Calu3 (cell line): ENCODE measurements around the genes SLC43A1, OR6Q1, OR5B17 and PATL1.

DNA sequence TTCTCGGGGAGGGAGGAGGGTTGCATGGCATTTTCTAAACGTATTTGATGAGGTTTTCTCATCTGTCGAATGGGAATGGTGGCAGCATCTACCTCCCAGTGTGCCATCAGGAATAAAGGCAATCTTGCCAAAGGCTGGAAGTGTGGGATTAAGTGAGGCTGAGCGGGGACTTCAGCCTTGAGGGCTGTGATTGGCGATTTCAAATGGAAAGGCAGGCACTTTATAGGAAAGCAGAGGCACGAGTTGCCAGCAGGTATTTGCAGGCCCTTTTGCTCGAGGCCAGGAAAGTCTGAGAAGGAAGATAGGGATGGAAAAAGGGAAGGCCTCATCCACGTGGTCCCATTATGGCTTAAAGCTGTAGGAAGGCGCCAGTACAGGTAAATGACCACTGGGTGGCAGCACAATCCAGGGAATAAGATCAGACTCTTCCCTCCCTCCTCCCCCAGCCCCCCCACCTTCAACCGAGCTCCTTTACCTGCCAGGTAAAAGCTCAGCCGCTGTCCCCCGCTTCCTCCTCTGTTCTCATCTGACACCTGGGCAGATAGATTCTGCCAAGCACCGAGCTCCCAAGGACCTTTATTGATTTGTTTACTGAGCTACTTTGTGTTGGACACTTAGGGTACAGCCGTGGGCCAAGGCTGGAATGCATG is 7.4 kb downstream of the P2RX3 start:
- PRO-cap: no peak

DNA sequence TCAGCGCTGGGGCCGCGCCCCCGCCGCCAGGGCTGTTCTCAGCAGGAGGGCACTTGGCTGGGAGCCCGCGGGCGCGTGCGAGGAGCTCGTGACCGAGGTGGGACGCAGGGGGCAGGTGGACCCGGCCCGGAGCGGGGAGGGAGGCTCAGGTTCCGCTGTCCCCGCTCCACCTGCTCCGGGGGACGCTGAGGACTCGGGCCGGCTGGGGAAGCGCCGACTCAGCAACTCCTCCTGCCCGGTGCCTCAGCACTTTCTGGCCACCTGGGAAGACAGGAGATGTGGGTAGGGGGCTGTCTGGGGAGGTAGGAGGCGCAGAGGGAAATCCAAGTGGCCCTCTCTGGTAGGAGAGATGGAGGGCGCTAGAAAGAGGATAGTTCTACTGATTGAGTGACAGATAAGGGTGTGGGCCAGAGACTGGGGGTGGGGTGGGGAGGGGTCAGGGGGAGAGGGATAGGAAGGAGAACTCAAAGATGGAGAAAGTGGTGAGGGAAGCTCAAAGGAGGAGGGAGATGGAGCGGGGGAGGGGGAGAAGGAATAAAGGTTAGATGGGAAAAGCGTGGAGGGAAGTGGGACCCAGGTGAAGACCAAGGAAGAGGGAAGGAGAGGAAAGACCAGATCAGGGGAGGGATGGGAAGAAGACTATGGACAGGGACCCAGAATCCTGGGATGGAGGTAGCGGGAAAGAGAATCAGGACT is 839 bp downstream of the RTN4RL2 start:
- PRO-cap: no peak

DNA sequence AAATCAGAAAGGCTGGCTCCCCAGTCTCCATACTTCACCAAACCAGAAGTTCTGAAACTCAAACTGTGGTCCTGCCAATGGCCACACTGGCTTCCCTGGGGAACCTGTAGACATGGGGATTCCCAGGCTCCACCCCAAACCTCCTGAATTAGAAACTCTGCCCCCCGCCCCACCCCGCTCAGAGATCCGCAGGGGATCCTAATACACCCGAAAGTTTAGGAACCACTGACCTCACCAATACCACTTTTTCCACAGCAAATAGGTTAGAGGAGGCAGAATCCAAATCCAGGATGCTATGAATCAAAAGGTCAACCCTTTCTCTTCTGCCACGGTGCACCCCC is 15.4 kb downstream of the RTN4RL2 start:
- PRO-cap: no peak

DNA sequence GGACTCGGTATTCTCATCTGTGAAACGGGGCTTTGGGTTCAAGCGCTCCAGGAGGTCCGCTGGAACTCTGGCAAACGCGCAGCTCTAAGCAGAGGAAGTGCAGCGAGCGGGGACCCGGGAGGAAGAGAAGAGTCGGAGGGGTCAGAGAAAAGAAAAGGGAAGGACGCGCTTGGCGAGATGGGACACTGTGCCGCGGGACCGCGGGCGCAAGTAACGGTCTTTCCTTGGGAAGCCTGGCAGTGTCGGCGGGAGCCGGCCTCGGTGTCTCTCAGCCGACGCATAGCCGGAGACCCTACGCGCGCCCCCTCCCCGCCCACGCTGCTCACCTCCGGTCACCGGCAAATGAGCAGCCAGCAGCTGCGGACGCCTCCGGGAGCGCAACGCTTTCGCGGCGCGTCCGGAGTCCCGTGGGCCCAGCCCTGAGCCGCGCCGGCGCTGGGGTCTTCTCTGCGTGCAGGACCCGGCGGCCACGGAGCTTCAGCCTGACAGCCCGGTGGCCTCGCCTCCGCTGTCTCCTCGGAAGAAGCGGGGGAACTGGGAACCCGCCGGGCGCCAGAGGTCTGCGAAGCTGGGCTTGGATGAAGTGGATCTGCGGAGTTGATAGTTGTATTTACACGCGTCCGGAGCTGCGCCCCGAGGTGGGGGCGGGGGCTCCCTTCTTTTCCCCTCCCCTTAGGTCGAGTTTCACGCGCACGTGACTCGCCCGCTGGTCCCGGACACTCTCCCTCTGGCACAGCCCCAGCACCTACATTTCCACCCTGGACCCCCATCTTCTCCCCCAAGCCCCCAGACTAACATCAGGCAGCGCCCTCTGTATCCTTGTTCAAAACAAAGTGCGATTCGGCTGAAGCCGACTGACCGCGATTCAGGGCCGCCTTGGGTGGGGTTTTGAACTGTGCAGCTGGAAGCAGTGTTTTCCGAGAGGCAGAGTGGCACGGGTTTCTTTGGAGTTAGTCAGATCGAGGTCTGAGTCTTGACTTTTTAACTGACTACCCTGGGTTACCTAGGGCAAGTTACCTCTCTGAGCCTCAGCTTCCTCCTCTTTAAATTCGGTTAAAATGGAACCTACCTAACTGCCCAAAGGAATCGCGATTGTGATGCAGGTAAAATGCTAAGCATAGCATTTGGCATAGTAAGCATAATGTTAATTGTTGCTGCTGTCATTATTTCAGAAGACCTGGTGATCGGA is at the start of gene SLC43A1:
SLC43A1 (minus strand) TSS at position 585 of the 1,189 bp plus-strand sequence.
- PRO-cap: bidirectional peak, plus-strand start at position 693 of the sequence, minus-strand start at position 640 of the sequence

DNA sequence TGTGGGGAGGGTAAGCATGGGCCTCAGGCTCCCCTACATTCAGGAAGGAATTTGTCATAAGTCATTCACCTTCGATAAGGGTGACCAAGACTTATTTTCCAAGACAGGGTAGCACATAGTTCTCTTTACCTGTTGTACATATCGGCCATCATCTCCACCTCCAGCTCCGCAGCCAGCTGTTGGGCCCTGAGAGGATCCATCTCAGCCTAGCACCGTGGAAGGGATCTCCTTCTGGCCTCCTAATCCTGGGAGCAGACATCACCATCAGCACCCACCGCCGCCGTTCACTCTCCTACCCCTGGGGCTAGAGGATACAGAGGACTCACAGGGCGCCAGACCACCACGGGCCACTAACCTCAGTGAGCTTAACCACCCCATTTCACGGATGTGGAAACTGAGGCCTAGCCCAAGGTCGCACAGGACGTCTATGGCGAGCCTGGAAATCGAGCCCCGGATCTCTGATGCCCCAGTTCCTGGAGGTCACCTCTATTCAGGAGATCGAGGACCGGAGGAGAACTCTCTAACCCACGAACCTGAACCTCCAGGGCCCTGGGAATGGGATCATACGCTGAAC is 477 bp downstream of the TIMM10 start:
- PRO-cap: no peak

DNA sequence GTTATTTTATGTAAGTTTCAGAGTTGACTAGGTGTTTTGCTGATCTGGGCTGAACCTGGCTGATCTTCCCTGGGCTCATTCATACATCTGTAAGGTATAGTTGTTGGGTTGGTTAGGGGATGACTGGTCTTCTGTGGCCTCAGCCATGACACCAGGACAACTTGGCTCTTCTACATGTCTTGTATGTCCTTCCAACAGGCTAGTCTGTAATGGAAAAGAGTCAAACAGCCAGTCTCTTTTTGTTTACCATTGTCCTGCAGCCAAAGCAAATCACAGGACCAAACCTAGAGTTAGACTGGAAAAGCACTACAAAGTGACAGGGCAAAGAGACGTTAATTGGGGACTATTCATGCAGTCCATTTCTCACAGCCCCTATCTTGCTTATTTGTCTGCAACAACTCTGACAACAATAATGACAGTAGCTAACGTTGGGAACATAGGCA is 17.8 kb downstream of the SERPING1 start:
- PRO-cap: no peak

GRCh38 chr11:57683653-57683891 is 15.7 kb downstream of the ZDHHC5 start:
- PRO-cap: no peak

GRCh38 chr11:57776579-57777305 is 15.1 kb downstream of the CTNND1 start:
- PRO-cap: no peak

DNA sequence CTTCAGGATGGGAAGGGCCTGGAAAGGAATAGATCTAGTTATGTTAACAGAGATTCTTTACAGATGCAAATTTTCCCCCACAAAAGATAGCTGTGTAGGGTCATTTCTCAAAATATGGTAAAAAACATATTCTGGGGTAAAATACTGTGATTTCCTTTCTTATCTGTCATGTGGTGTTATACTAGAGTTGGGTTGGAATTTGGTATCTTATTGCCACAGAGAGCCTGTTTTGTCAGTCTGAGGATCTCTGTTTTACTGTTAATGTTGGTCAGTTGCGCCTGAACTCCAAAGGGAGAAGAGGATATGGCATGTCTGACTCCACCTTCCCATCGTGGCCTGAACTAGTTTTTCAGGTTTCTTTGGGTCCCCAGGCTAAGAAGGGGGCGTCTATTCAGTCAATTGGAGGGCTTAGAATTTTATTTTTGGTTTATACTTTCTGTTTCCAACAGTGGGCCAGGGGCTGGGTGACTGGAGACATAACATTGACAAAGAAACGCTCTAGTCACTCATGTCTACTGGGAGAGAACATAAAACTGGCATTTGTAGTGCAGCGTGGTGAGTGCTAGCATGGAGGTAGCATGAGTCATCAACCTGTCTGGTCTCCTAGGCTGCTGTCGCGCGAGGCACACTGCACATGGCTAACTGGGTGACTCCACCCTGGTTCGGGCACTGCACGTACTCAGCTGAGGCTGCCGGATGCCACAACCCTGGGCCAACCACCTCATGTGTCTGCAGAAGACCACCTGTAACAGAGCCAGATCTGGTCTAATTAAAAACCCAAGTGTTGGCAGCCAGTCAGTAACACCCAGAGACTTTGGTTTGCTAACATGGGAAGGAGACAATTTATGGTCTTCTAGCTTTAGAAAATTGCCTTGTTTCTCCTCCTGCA is 120.1 kb upstream of the OR9Q1 start:
- PRO-cap: bidirectional peak, plus-strand start at position 682 of the sequence, minus-strand start at position 535 of the sequence

- PRO-cap: no peak
Measured at GRCh38 chr11:58030720-58031223, at the start of gene OR6Q1. TSS of gene OR6Q1 (plus strand) at chr11:58030953.

- PRO-cap: no peak
Measured at GRCh38 chr11:58358887-58359291, at the start of gene OR5B17. TSS of gene OR5B17 (minus strand) at chr11:58359069.

- PRO-cap: no peak
Measured at GRCh38 chr11:58576501-58577370, 1.1 kb upstream of the LPXN start.

DNA sequence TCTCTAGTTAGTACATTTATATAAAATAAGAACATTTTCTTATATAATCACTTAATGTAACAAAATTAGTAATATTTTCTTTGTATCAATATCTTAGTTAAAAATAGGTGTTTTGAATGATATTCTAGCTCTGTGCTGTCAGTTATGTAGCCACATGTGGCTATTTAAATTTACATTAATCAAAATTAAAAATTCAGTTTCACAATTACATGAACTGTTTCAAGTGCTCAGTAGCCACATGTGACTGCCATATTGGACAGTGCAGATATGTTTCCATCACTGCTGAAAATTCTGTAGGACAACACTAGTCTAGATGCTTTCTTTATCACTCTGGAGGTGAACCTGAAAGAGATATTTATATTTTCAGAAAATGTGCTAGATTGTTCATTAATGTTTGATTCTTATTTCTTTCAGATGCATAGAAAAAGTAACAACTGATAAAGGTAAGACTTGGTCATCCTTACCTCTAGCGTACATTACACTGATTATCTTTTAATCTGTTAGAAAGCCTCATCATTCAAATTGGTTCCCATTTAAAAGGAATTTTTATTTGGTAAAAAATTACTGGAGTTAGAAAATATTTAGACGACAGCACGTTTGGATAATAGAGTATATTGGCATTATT is 5.7 kb downstream of the ZFP91 start:
- PRO-cap: no peak

- PRO-cap: no peak
Measured at GRCh38 chr11:58939953-58940530, 754 bp downstream of the GLYATL1 start.

GRCh38 chr11:58998811-58999695 is 59.8 kb downstream of the GLYATL1 start:
- PRO-cap: no peak

GRCh38 chr11:59222465-59223194 is 9.9 kb upstream of the MPEG1 start:
- PRO-cap: no peak

- PRO-cap: bidirectional peak, plus-strand start at chr11:59545611, minus-strand start at chr11:59545393
Measured at GRCh38 chr11:59545117-59546055, 34.0 kb downstream of the OR4D9 start.

DNA sequence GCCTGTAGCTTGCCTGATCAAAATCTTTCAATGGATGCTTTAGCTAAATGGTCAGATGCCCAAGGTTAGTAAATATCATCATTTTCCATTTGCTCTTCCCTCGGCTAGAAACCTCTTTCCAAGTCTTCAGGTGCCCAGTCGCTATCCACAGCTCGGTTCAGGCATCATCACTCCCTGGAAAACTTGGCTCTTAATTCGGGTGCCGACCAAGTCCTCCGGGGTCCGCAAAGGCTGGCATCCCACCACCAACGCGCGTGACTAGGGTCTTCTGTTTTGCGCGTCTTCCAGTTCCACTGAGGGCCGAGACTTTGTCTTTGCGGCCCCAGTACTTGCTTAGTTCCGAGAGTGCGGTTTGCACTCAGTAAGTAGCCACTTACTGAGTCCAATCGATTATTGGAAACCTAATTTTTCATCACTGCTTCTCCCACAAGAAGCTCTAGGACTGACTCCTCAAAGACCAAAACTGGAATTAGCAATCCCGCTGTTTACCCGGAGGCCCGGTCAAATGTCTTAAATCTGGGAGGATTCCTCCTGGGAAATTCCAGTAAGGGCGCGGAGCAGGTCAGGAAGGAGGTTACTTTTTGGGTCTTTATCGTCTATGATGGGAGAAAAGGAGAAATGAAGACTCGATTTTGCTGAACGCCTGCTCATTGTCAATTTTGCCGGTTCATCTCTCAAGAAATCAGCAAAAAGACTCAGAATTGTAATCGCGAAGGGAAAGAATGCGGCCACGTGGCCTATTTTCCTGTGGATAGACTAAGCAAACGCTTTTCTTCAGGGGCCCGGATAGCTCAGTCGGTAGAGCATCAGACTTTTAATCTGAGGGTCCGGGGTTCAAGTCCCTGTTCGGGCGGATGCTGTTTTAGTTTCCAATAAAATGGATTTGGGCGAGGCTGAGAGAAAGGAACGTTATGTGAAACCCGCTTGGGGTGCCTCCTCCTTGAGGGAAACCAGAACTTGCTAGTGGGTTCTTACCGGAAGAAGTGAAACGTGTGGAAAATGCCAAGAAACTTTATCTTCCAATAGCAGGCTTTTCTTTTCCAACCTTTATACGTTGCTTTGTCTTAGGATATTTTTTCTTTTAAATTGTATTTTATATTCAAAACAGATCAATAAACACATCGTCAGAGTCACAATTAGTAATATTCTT is 44.7 kb downstream of the OR4D9 start:
- PRO-cap: unidirectional peak, plus-strand start at position 777 of the sequence; unidirectional peak, plus-strand start at position 975 of the sequence

DNA sequence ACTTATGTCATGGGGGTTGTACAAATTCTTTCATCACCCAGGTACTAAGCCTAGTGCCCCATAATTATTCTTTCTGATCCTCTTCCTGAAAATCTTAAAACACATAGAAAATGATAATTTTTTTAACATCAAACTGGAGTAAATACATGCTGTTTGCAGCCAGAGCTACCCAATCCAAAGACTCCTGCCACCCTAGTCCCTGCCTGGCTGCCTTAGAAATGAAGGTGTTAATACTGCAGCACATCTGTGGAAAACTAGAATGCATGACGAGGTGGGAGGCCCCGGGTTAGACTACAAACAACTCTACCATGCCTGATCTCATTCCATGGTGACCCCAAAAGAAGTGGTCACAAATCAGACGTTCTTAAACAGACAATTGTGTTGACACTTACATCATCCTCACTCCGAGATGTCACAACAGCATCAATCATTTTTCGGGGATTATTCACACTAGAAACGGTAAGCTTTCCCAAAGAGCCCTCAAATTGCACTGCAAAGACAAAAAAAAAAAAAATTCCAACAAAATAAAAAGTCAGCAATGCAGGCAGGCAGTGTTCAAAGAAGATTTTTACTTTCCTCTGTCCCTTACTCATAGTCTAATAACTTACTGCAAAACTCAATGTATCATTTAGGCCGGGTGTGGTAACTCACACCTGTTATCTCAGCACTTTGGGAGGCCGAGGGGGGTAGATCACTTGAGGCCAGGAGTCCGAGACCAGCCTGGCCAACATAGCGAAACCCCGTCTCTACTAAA is 17.5 kb downstream of the PATL1 start:
- PRO-cap: no peak

GRCh38 chr11:59668738-59669602 is at the start of gene PATL1:
TSS of gene PATL1 (minus strand) at chr11:59669037.
- PRO-cap: bidirectional peak, plus-strand start at chr11:59669241, minus-strand start at chr11:59669009; bidirectional peak, plus-strand start at chr11:59669668, minus-strand start at chr11:59669533